Body of pancreas (tissue), 2 donors: ENCODE measurements around a stretch of chr1.

- PRO-cap, result no peak
- RAMPAGE, long total RNA, 2 experiments, result no peak in any of the 2 experiments
Measured at GRCh38 chr1:56414536-56415305, 164.6 kb downstream of the PLPP3 start.

- PRO-cap, result no peak
- RAMPAGE, long total RNA, 2 experiments, result no peak in any of the 2 experiments
Measured at GRCh38 chr1:56419553-56420246, 159.7 kb downstream of the PLPP3 start.

DNA sequence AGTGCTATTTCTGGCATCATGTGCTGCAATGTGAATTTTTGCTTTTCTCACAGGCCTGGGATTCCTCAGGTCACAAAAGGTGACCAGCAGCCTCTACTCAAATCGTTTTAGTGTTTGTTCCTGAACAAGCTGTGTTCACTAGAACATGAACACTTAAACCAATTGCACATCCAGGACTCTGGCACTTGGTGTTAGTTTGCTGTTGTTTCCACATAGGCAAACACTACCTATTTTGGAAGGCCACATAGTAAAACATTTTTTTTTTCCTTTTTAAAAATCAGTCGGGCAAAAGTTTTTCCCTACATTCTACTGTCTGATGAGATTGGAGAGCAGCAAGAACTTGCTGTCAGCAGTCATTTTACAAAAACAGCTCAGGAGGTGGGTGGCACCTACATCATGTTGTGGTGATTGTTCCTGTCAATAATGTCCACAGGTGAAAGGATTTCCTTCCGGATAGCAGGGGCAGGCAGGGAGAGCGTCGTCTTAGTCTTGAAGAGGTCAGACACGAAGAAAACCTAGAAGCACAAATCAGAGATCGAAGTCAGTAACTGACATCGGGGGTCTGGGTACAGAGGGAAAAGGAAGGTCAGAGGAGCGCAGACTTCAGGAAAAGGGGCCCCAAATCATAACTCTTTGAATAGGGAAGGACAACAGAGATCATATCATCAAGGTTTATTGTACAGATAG is 83.1 kb downstream of the PLPP3 start:
- PRO-cap, result no peak
- RAMPAGE, long total RNA, 2 experiments, result no peak in any of the 2 experiments

GRCh38 chr1:56524000-56524715 is 55.2 kb downstream of the PLPP3 start:
- PRO-cap, result no peak
- RAMPAGE, long total RNA, 2 experiments, result no peak in any of the 2 experiments

- PRO-cap, result no peak
- RAMPAGE, long total RNA, 2 experiments, result start-site peak on the minus strand in 1 of 2 experiments, at chr1:56548682-56548867 at its widest, 9 reads per replicate
Measured at GRCh38 chr1:56547955-56548988, 31.1 kb downstream of the PLPP3 start.

GRCh38 chr1:56578518-56578960 is 824 bp downstream of the PLPP3 start:
- PRO-cap, result bidirectional peak, plus-strand start at chr1:56578890, minus-strand start at chr1:56578813
- RAMPAGE, long total RNA, 2 experiments, result no peak in any of the 2 experiments

- PRO-cap, result bidirectional peak, plus-strand start at chr1:56579770, minus-strand start at chr1:56579546
- RAMPAGE, long total RNA, 2 experiments, result no peak in any of the 2 experiments
Measured at GRCh38 chr1:56579729-56579930, 267 bp upstream of the PLPP3 start.

- PRO-cap, result no peak
- RAMPAGE, long total RNA, 2 experiments, result no peak in any of the 2 experiments
Measured at GRCh38 chr1:56818788-56819209, 405 bp downstream of the FYB2 start.

DNA sequence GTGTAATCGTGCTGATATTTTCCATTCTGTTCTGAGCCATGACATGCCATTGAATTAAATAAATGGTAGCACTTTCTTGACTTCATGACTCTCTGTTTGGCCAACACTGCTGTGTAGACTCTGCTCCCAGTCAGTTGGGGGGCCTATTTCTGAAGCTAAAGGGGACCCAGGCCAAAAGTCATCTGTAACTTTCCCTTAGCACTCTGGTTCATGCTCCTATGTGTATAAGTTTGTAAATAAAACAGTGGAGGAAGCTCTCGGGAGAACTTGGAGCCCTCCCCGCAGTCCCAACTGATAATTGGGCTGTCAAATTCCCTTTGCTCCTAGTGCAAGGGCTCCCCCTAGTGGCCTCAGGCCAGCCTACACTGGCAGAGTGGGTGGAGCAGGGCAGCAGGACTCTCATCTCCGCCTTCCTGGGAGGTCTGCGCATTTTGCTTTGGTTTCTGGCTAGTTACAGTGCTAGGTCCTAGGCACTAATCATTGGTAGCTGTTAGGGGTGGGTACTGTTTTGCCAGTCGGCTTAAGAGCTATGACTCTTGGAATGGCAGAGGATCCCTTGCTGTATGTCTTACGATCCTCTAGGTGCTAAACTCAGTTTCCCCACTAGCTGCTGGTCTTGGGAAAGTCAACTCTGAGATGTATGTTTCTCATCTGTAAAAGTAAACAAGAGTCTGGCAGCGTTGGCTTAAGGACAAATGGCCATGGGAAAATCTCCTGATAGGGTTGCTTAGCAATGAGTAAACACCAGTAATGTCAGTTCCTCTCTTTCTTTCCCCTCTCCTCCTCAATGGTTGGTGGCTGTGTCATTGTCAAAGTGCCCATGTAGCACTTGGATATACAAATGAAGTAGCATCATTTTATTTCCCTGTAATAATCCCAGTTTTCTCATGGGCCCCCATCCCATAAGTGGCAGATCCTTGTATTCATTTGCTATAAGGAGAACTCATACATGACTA is 2.0 kb upstream of the FYB2 start:
- PRO-cap, result no peak
- RAMPAGE, long total RNA, 2 experiments, result no peak in any of the 2 experiments

DNA sequence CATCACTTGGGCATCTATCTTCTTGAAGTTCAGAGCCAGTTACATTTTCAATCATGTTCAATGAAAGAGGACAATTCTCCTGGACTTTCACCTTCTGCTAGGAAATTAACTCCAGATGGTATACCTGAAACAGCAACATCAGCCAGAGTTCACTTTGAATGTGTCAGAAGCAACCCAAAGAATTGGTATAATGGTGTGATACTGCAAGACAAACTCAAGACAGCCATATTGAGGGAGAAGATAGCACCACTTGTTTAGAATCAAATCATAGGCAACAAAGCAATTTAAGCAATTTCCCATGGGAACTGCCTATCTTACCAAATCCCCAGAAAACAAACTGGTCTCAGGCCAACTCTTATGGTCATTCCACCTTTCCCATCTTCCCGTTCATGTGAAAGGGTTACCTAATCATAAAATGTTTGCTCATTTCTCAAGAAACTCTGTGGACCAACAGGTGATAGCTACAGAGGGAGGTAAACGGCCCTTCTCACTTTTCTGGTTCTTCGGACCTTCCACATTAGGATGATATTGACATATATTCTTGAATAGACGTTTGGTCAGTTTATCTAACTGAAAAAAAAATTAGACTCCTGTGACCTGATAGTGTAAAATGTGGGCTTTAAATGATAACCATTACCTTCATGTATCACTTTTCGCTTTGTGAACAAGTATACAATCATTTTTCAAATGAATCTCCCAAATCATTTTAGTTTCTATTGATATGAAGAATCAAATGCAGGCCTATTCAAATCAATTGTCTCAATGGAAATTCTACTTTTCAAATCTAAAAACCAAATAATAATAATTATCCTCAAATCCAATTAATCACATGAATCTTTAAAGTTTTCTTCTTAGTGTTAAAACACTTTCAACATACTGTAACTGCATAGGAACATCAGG is 29.9 kb upstream of the C8B start:
- PRO-cap, result no peak
- RAMPAGE, long total RNA, 2 experiments, result no peak in any of the 2 experiments

DNA sequence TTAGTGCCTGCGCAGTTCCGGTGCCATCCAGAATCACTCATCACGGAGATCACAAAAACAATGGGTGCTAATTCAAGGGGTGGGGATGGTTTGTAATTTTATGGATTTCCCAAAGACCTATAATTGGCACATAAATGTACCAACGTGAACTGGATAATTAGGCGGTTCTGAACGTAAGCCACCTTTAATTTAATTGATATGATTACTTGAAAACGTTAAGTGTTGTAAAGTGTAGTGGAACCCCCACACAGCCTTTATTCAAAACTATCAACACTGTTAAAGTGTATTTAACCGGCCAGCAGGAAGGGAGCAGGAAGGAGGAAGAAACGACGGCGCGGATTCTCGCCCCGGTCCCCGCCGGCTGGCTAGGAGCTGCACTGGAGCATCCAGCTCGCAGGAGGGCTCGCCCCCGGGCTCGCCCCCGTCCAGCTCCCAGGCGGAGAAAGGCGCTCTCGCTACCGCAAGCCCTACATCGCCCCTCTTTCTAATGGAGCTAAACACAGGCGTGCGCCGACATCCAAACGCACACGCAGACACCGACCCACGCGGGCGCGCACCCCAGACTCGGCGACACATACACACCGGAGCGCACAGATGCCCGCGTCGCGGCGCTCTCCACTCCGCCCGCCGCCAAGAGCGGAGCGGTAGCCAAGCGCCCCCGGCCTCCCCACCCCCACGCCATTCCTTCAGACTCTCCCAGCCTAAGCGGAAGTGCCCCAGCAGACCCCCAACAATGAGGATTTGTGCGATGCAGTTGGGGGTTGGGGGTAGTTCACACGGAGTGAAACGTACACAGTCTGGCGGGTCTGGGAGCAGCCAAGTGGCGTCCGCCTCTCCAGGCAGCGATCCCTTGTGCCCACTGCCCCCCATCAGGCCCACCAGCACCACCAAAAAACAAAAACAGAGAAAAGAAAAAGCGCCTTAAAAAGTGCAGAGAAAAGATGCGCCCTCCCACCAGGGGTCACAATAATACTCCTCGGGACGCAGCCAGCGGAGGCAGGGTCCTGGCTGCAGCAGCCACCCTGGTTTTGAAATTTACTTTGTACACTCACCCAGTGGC is 1.6 kb downstream of the DAB1 start:
- PRO-cap, result no peak
- RAMPAGE, long total RNA, 2 experiments, result no peak in any of the 2 experiments

DNA sequence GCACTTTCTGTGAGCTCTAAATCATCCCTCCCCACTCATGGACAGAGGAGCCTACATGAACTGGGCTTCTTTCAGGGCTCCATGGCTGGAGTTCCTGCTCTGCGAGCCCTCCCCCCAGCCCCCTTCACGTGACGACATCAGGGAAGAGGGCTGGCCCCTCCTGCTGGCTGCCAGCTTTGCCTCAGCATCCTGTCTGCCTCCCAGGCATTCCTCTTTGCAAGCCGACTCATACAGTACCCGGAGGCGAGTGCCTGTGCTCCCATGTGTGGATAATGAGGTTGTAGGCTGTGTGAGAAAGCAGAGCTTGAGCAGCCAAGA is 113.8 kb downstream of the OMA1 start:
- PRO-cap, result no peak
- RAMPAGE, long total RNA, 2 experiments, result no peak in any of the 2 experiments

- PRO-cap, result no peak
- RAMPAGE, long total RNA, 2 experiments, result no peak in any of the 2 experiments
Measured at GRCh38 chr1:58718157-58718550, 18.3 kb upstream of the MYSM1 start.

GRCh38 chr1:58753102-58753751 is 30.6 kb downstream of the JUN start:
- PRO-cap, result no peak
- RAMPAGE, long total RNA, 2 experiments, result no peak in any of the 2 experiments

- PRO-cap, result bidirectional peak, plus-strand start at chr1:58773640, minus-strand start at chr1:58773507
- RAMPAGE, long total RNA, 2 experiments, result no peak in any of the 2 experiments
Measured at GRCh38 chr1:58773377-58773940, 10.4 kb downstream of the JUN start.

DNA sequence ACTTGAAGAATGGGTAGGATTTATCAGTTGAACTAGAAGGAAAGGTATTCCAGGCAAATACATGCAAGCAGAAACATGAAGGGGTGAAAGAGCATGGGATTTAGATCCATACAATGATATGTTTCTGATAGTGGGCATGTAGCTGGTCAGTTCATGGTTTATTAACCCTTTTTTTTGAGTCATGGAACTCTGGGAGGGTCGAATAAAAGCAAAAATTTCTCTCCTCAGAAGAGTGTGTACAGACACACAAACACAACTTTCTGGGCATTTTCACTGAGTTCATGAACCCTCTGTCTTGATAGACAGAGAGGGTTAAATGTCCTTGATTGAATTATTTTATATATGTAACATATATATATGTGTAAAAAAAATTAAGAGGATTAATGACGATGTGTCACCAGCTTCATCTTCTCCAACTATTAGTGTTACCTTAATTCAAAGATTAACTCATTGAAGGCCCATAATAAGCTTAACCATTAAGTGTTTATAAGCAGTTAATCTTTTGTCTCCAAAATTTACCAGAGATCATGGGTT is 4.7 kb downstream of the JUN start:
- PRO-cap, result unidirectional peak, minus-strand start at position 409 of the sequence
- RAMPAGE, long total RNA, 2 experiments, result no peak in any of the 2 experiments

DNA sequence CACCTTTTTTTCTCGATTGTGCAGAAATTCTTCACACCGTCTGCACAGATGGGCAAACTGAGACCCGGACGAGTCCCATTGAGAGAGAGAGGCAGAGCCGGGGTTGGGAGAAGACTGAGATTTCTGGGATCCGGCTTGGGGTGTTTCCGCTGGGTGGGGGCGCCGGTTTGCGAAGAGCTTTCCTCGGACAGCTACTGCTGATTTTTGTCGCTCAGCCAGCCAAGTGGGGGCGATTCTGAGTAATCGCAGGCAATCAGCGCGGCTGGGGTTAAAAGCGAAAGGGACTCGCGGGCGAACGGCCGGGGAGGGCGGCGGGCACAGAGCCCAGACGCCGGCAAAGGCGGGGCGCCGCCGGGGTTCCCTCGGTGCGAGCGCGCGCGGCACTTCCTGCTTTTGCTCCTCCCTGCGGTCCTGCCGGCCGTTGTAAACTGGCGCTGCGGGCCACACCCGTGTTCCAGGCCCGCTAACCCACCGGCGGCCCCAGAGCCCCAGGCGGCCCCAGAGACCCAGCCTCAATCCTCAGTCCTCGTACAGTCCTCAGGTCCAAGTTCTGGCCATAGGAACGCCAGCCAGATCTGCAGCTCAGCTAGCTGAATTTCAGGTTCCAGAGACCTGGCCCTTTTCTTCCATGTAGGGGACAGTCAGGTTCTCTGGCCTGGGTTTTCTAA is 32.4 kb upstream of the JUN start:
- PRO-cap, result bidirectional peak, plus-strand start at position 390 of the sequence, minus-strand start at position 336 of the sequence
- RAMPAGE, long total RNA, 2 experiments, result no peak in any of the 2 experiments

GRCh38 chr1:58882876-58884336 is 99.6 kb upstream of the JUN start:
- PRO-cap, result no peak
- RAMPAGE, long total RNA, 2 experiments, result no peak in any of the 2 experiments

DNA sequence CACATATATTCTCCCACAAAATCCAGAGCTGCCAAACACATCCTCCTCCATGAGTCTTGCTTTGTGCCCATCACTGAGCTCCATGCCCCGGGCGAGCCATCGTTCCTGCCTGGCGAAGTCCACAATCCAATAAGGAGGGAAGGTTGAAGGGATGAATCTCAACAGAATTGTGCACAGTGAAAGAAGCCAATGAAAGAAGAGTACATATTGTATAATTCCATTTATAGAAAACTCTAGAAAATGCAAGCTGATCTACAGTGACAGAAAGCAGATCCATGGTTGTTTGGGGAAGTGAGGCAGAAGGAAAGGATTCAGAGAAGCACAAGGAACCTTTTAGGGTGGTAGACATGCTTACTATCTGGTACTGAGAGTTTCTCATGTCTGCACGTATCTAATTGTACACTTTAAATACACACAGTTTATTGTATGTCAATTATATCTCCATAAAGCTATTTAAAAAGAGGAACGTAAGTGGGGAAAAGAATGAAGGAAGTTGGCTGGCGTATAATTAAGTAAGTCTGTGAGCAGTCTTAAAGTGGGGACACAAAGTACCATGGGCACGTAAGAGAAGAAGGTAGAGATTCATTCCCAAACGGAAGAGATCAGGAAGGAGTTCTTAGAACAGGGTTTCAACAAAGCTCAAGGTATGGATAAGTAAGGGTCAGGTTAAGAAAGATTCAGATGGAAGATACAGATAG is 115.9 kb upstream of the JUN start:
- PRO-cap, result no peak
- RAMPAGE, long total RNA, 2 experiments, result no peak in any of the 2 experiments

DNA sequence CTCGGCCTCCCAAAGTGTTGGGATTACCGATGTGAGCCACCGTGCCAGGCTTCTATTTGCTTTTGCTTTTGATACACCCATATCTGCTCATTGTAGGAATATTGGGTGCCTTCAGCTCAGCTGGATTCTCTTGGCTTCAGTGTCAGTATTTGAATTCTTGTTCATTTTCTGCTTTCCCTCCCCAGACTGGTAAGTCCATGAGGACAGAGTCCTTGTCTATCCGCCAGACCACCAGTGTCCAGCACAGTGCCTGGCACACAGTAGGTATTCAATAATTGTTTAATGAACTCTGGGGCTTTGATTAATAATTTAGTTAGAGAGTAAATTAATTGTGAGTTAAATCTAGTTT is 118.9 kb upstream of the JUN start:
- PRO-cap, result no peak
- RAMPAGE, long total RNA, 2 experiments, result no peak in any of the 2 experiments